Measurements from ENCODE around the genes LMNB2, SLC39A3 and TLE6.

DNA sequence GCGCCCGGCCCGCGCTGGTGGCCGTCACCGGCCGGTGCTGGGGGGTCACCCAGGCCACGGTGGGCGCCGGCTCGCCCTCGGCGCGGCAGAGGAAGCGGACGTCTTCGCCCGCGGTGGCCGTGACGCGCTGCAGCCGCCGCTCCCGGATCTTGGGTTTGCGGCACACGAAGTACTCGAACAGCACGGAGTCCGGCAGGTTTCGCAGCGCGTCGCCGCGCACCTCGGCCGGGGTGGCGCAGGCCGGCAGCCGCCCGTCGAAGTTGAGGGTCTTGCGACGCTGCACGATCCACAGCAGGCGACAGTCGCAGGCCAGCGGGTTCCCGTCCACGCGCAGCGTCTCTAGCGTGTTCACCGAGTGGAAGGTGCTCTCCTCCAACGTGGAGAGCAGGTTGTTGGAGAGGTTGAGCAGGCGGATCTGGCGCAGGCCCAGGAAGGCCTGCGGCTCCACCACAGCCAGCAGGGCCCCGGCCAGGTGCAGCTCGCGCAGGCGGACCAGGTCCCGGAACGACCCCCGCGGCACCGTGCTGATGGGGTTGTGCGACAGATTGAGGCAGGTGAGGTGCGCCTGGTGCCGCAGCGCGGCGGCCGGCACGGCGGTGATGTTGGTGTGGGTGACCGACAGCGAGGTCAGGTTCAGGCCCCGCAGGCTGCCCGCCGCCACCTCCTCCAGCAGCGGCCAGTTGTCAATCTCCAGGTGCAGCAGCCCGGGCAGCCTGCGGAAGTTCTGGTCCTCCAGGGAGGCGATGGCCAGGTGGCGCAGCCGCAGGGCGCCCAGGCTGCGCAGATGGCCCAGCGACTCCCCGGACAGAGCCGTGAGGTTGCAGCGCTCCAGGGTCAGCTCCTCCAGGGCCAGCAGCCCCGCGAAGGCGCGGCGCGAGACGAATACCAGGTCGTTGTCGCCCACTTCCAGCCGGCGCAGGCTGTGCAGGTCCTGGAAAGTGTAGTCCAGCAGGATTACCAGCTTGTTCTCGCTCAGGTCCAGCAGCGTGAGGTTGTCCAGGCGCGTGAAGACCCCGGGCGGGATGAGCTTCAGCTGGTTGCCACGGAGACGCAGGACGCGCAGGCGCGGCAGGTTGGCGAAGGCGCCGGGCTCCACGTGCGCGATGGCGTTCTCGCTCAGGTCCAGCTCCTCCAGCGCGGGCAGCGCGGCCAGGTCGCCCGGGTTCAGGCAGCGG, 8.8 kb upstream of the PEAK3 start:
- PRO-cap, 2 experiments: no peak in any of the 2 experiments

GRCh38 chr19:2305618-2306056, 2.3 kb downstream of the LINGO3 start:
- PRO-cap, 2 experiments: no peak in any of the 2 experiments

DNA sequence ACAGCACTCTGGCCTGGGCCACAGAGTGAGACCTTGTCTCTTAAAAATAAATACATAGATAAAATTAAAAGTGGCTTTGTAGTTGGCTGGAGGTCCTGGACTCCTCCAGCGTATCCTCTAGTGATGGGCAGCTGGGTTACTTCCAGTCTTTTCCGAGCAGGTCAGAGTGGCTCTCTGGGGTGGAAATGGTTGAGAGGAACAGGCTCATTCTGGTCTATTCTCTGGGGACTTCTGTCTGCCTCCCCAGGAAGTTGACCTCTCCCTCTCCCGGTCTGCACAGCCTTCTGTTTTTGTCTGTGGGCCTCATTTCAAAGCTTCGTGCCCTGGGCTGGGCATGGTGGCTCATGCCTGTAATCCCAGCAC, 10.0 kb downstream of the LSM7 start:
- PRO-cap, 2 experiments: no peak in any of the 2 experiments

- PRO-cap, 2 experiments: no peak in any of the 2 experiments
These were observed 1.1 kb downstream of the SPPL2B start for GRCh38 chr19:2329454-2330102.

DNA sequence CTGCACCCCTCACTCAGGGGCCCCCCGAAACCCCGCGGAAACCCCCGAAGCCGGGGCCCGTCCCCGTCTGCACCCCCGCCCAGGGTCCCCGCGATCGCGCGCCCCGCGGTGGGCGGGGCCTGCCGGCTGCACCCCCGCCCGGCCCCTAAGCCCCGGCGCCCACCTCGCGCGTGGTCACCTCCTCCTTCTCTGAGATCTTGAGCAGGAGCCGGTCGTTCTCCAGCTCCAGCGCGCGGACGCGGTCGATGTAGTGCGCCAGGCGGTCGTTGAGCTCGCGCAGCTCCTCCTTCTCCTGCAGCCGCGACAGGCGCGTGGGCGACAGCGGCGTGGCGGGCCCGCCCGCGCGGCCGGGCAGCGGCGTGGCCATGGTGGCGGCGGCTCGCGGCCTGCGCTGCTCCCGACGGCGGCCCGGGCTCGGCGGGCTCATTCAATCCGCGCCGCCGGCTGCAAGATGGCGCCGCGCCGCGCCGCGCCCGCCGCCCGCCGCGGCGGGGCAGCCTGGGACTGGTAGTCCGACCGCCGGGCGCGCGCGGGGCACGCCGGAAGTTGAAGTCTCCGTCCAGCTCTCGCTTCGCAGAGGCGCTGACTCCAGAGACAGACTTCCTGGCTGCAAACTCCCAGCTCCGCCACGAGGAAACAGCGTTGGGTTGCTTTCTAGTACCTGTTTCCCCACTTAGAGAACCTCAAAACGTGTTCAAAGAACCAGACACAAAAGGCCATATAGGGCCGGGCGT, at the start of gene LMNB2:
TSS of gene LMNB2 (minus strand) at position 453 of the 734 bp plus-strand sequence.
- PRO-cap, 2 experiments: peak in 2 of 2 experiments; most common plus-strand start position 574 of the sequence (in 1); most common minus-strand start position 442 of the sequence (in 1)

GRCh38 chr19:2739846-2740516, at the start of gene SLC39A3:
Gene SLC39A3, minus strand, starts transcription at chr19:2740017.
- PRO-cap, 2 experiments: peak in 2 of 2 experiments; most common minus-strand start chr19:2740017 (in 2)

GRCh38 chr19:2757551-2758249, 17.9 kb upstream of the SLC39A3 start:
- PRO-cap, 2 experiments: no peak in any of the 2 experiments

DNA sequence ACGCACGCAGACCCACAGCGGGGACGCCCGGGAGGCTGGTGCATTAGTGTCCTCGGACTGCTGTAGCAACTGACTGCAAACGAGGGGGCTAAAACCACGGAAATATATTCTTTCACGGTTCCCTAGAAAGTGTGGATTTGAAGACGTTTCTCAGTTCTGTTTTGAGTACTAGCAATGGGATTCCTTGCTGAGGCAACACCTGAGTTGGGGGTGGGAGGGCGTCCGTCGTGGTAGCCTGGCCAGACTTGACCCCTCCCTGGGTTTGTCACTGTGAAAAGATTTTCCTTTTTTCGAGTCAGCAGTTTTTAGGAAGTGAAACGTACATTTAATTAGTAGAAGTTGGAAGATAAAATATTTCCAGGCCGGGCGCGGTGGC, 1.1 kb downstream of the ZNF555 start:
- PRO-cap, 2 experiments: no peak in any of the 2 experiments

DNA sequence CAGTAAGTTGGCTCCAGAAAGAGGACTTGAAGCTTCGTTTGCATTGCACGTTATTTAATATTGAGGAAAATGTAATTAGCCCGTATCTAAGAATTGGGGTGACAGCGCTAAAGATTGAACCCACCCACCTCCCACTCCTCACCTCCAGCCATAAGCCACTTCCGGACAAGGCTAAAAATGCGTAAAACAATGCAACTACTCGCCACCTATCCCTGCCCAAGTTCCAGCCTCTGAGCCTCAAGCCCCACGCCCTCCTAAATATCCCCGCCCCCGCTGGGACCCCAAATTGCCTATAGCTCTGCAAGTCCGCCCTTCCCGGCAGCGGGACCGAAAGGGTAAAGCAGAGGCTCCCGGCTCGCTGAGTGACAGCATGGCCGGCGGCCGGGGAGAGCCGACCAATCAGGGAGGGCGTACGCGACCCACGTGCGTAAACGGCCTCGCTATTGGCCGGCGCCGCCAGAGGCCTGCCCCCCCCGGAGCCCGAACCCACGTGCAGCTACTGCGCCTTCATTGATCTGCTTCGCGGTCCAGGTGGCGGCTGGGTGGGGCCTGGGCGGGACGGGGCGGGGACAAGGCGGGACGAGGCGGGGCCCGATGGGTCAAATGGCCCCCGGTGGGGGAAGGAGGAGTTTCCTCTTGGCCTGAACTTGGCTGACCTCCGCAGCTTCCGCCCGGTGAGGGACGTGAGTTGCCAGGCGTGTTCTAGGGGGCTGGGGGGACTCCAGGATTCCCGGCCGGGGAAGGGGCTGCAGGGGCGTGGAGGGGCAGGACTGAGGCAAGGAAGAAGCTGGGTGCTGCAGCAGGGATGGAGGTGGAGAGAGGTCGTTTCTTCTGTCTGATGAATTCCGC, at the start of gene TLE6:
TSS of gene TLE6 (plus strand) at position 628 of the 849 bp plus-strand sequence.
- PRO-cap, 2 experiments: peak in 1 of 2 experiments; most common plus-strand start position 510 of the sequence (in 1); most common minus-strand start position 340 of the sequence (in 1)

DNA sequence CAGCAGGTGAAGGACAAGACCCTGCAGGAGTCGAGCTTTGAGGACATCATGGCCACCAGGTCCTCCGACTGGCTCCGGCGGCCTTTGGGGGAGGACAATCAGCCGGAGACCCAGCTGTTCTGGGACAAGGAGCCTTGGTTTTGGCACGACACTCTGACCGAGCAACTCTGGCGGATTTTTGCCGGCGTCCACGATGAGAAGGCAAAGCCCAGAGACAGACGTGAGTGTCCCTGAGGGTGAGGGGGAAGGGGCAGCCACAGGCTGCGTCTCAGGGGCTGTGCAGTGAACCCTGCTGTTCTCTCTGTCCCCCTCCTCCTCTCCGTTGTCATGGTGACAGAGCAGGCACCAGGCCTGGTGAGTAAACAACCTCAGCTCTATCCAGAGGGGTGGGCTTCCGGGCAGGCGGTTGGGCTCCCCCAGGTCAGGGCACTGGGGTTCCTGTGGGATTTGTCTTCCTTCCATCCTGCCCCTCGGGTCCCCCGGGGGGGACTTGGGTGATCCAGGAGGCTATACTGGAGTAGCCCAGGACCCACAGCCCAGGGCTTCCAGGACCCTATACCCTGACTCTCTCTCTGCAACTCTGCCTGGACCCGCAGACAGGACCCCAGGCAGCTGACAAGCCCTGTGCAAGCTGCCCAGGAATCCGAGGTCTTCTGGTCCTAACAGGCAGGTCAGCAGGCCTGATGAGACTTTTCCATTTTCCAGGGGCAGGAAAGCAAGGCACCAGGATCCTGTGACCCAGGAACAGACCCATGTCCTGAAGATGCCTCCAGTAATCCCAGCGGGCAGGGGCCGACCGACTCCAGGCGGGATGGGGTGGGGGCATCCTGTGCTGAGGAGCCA, 9.9 kb downstream of the TLE6 start:
- PRO-cap, 2 experiments: no peak in any of the 2 experiments

DNA sequence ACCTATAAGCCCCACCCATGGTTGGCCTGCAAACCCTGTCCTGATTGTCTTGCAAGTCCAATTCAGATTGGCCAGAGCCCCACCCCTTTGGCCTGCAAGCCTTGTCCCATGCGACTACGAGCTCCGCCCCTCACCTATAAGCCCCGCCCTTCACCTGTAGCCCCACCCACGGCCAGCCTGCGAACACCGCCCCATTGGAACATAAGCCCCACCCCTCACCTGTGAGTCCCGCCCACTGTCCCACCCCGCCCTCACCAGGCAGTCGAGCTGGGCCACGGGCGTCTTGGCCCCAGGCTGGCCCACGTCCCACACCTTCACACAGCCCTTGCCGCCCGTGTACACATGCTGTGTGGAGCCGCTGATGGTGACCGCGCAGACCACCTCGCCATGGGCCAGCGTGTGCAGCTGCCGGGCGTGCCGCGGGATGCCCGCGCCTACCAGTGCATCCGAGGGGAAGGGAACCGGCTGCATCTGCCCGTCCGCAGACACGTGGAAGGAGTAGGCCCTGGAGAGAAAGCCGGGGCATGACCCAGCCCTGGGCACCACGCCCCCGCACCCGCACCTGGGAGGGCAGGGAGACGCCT, 22.8 kb downstream of the TLE2 start:
- PRO-cap, 2 experiments: no peak in any of the 2 experiments

GRCh38 chr19:3037307-3037646, 8.2 kb upstream of the TLE2 start:
- PRO-cap, 2 experiments: no peak in any of the 2 experiments

DNA sequence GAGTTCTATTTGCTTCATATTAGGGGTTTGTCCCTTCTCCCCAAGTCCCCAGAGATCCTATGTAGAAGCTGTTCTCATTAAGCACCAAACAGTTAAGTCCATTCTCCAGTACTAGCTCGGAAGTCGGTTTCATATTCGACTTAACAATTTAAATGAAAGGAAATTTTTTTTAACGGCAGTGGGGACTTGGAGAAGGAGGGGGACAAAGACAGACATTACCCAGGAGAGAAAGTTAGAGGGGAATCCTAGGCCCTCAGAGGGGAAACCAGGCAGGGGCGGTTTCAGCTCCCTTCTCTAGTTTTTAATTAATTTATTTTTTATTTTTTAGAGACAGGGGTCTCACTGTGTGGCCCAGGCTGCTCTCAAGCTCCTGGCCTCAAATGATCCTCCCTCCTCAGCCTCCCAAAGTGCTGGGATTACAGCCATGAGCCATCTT, 13.6 kb upstream of the TLE2 start:
- PRO-cap, 2 experiments: no peak in any of the 2 experiments

DNA sequence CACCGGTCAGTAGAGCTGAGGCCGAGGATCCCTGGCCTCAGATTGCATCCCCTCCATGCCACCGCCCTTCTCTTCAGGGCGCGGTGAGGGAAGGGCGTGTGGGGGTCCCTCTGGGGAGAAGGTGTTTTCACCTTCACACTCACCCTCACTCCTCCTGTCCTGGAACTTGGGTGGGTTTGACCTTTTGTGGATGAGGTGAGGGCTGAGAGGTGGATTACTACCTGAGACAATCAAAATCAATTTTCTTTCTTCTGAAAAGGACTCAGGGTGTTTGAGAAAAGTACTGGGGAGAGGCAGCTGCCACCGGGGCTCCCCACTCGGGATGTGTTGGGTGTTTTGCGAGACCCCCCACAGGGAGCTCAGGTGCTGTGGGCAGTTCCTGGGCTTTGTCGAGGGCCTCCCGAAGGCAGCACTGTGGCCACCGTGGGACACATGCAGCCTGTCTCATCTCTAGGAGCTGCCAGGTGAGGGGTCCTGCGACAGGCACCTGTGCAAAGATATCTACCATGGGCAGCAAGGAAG, 13.7 kb downstream of the GNA11 start:
- PRO-cap, 2 experiments: no peak in any of the 2 experiments

- PRO-cap, 2 experiments: no peak in any of the 2 experiments
These were observed 12.6 kb upstream of the GNA15 start for GRCh38 chr19:3123052-3123771.

DNA sequence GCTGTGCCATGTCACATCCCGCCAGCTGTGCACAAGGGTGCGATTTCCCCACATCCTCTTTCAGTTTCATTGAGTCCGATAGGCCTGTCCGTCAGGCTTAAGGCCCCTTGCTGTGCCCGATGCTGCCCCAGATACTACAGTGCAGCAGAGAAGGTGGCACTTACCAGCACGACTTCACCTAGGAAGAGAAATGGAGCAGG, 10.6 kb upstream of the GNA15 start:
- PRO-cap, 2 experiments: no peak in any of the 2 experiments

DNA sequence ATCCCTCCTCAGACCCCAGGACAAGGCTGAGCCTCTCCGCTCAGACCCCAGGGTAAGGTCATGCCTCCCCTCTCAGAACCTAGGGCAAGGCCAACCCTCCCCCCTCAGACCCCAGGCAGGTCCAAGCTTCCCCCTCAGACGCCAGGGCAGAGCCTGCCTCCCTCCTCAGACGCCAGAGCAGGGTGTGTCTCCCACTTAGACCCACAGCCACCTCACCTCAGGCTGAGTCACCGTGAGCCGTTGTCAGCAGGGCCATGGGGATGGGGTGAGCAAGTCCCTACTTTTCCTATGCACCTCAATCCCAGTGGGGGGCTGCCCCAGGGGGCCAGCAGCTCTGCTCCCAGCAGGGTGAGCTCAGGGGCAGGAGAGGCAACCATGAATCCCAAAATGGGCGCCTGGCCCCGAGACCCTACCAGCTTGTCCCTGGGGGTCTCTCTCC, 1.4 kb upstream of the S1PR4 start:
- PRO-cap, 2 experiments: no peak in any of the 2 experiments

- PRO-cap, 2 experiments: no peak in any of the 2 experiments
These were observed 801 bp downstream of the NCLN start for GRCh38 chr19:3186251-3187210.

DNA sequence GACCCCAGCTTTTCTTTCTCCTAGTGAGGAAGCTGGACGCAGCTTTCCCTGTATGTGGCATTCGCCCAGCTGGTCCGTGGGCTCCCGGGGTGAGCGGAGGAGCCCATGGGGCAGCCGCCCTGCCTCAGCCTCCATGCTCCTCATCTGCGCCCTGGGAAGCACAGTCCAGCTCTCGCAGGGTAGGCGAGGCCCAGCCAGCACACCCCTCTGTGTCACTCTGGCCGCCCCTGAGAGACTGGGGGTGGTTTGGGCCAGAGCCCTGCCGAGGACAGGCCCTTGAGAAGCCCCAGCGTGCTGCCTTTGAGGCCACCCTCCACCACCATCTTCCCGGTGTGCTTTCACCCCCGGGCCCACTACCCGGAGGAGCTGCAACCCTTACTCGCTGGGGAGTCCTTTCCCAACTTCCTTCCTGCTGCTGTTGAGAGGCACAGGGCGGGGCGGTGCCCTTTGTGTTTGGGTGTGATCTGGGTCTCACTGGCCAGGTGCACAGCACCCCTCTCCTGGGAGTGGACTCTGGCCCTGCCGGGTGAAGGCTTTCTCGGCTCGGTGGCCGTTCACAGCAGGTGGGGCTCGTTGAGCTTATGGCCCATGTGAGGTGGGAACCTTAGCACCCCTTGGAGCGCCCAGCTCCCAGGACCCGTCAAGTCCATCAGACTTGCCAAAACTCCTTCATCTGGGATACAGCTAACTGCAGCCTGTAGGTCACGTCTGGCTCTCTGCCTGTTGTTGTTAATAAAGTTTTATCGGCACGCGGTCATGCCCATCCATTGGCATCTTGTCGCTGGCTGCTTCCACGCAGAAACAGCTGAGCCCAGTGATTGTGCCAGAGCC, 3.1 kb downstream of the NCLN start:
- PRO-cap, 2 experiments: no peak in any of the 2 experiments

DNA sequence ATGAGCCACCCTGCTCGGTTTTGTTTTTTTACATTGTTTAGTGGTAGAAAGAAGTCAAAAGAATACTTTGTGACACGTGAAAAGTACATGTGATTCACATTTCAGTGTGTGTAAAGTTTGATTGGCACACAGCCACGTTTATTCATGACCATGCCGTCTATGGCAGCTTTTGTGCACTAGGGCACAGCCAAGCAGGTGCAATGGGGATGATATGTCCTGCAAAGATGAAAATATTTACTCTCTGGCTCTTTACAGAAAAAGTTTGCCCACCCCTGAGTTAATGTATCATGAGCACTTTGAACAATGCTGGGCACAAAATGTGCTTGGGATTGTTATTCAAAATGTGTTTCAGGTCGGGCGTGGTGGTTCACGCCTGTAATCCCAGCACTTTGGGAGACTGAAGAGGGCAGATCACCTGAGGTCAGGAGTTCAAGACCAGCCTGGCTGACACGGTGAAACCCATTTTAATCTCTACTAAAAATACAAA, 16.1 kb upstream of the NFIC start:
- PRO-cap, 2 experiments: no peak in any of the 2 experiments

Measured in Metastatic Liver Carcinoma in the Adrenal Gland (tissue), 2 donors.